Umbilical cord (tissue), 2 donors: ENCODE results near the gene ITGB1.

GRCh38 chr10:31961123-31962165, 32.8 kb upstream of the ARHGAP12 start:
- RAMPAGE, long total RNA = no peak

- RAMPAGE, long total RNA = no peak
Measured at GRCh38 chr10:32028213-32029033, 27.8 kb downstream of the KIF5B start.

DNA sequence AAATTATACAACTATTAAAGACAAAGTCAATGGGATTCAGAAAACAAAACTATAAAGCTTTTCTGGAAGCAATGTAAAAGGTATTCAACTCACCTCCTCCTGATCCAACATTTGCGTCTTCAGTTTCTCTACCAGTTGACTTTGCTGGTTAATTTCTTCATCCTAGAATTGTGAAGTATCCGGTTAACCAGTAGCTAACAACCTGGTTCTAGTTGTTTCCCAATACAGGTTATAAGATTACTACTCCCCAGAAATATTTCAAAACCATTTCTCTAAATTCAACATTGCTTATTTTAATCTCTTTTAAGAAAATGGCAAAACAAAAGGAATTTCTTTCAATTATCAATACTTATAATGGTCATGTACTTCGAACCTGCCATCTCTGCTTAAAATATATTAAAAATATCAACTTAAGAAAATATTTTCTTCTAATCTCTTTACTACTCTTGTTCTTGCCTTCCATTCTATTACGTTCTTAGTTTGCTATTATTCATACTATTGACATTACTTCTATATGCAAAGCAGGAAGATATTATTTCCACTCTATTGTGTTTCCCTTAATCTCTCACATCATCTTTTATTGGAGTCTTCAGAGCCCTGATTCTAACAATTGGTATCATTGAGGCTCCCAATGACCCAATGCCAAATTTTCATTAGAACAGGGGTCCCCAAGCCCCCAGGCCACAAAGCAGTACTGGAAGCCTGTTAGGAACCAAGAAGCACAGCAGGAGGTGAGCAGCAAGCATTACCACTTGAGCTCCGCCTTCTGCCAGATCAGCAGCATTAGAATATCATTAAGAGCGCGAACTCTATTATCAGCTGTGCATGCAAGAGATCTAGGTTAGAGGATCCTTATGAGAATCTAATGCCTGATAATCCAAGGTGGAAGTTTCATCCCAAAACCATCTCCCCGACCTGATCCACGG, 23.3 kb downstream of the KIF5B start:
- RAMPAGE, long total RNA = no peak

DNA sequence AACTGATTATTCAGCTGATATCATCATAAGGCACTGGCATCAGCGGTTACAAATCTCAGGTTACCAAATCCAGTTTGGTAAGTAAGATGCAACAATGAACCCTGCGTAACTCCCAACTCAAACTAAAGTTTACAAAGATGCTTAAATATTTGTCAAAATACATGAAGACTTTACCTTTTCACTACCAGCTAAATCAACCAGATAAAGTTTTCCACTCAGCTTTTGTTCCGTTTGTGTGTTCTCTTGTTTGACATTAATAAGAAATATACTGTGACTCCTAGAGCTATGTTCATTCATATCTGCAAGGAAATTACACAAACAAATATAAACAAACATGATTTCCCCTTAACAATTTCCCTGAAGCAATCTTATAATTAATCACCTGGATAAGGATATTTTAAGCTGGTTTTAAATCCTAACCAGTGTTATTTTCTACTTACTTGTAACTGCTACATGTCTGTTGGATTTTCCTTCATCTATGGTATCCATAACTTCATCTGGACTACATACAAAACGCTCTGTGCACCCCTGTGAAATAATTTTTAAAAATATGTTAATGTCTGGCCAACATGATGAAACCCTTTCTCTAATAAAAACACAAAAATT, 19.0 kb downstream of the KIF5B start:
- RAMPAGE, long total RNA = no peak

DNA sequence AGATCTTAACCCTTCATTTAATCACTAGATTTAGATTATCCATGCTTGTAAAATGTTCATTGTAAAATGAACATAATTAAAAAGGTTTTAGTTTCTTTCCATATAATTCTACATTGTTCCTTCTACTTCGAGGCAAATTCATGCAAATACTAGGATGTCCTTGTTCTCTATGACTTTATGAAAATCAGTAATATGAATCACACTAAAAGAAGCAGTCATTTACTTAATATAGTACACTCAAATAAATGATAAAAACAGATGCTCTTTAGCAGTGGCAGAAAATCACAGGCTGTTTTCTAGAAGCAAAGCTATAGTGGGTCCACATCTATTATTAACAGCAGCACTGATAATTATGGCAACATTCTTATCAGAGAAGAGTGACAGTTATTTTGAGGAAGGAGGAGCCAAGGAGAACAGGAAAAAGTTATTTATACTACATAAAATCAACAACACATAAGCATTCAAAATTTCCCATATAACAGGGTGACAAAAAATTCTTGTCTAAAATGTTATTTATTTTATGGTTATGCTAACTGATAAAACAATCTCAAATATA, 16.5 kb downstream of the KIF5B start:
- RAMPAGE, long total RNA = no peak

DNA sequence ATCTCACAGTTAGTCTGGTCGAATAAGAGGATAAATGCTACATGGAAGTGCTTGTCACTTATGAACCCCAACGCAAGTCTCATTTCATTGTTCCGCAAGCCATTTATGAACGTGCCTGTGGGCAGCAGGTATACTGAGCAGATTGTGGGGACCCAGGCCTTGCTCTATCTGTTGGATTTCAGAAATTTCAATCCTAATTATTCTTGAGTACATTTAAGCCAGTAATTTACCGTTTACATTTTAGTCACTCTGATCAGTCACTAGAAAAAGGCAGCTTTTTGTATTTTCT, 80.7 kb downstream of the EPC1 start:
- RAMPAGE, long total RNA = no peak

GRCh38 chr10:32266975-32267954, 79.7 kb downstream of the EPC1 start:
- RAMPAGE, long total RNA = no peak

DNA sequence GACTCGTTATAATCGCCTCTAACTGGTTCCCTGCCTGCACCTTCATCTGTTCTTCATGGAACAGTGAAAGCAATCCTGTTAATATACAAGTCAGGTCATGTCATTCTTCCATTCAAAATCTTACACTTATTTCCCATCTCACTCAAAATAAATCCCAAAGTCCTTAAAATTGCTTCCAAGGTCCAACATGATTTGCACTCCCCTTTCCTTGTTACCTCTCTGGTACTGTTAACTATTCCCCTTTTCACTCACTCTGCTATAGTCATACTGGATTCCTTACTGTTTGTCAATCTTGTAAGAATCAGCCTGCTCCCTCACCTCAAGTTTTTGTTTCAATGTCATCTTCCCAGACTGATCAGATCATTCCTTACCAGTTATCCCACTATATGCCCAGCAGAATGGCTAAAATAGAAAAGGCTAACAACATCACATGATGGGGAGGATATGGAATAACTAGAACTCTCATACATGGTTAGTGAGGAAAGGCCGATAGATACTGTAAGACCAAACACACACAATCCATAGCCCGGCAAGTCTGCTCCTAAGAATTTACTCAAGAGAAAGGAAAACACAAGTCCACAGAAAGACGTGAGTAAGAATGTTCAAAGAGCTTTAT, 31.1 kb downstream of the EPC1 start:
- RAMPAGE, long total RNA = no peak

DNA sequence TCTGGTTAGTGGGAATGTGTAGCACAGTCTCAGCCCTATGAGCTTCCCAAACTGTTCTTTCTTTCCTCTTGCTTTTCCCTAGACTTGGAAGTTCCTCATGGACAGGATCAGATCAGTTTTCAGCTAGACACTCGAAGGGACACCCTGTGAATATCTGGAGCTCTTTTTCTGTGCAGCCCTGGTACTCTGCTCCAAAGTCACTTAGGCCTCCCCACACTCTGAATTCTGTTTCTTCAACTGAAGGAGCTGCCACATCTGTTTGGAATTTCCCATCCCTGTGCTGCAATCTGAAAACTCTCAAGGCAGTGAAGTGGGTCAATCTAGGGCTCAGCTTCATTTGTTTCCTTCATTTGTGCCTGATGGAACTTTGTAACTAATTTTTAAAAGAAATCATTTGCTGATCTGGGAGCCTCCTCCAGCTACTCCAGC, 9.7 kb downstream of the EPC1 start:
- RAMPAGE, long total RNA = no peak

DNA sequence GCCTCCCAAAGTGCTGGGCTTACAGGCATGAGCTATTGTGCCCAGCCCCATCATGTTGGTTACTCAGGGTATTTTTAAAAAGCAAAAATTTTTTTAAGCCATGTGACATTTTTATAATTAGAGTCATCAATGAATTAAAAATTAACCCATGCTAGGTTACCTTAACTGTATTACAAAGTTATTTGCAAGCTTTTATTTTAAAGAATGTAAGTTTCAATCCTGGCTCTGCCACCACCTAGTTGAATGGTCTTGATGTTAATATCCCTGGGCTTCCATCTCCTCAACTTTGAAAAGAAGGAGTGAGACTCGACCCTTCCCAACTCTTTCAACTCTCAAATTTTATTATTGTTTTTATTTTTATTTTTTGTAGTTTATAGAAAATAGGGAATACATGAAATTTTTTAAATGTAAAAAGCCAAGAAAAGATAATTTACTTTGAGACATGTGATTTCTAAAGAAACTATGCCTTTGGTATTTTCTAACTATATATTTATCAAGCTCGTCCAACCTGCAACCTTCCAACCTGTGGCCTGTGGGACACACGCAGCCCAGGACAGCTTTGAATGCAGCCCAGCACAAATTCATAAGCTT, 17.4 kb upstream of the EPC1 start:
- RAMPAGE, long total RNA = no peak

DNA sequence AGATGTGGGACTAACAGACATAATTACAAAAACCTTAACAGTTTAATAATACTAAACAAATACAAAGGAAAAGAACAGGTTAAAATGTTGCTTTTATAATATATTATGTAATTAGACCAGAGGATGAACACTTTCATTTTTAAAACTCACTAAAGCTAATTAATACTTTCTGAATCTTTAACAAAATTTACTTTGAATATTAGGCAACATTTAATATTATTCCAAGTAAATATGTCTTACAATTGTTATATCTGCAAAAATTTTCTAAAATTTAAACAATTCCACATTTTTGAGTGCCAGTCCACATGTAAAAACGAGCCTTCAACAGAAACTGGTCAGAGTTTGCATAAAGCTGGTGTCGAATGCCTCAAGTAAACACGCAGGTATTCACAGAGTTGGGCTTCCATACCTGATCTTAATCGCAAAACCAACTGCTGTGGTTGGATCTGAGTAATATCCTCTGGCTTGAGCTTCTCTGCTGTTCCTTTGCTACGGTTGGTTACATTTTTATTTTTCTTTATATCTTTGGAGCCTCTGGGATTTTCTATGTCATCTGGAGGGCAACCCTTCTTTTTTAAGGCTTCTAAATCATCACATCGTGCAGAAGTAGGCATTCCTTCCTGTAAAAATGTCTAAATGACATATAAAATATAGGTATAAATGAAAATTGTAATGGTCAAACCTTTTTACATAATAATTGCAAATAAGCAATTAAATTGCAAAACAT, 28.5 kb downstream of the ITGB1 start:
- RAMPAGE, long total RNA = no peak

GRCh38 chr10:32953300-32954235, 4.5 kb downstream of the ITGB1 start:
- RAMPAGE, long total RNA = no peak

- RAMPAGE, long total RNA = no peak
Measured at GRCh38 chr10:32954864-32955823, 2.9 kb downstream of the ITGB1 start.

- RAMPAGE, long total RNA = start-site peak on the minus strand at chr10:32958188-32958251, 2,816 and 2,663 reads in 2 replicates; start-site peak on the plus strand at chr10:32958460-32958522, 11 and 8 reads in 2 replicates
Measured at GRCh38 chr10:32957985-32959038, at the start of gene ITGB1. TSS of gene ITGB1 (minus strand) at chr10:32958230.

DNA sequence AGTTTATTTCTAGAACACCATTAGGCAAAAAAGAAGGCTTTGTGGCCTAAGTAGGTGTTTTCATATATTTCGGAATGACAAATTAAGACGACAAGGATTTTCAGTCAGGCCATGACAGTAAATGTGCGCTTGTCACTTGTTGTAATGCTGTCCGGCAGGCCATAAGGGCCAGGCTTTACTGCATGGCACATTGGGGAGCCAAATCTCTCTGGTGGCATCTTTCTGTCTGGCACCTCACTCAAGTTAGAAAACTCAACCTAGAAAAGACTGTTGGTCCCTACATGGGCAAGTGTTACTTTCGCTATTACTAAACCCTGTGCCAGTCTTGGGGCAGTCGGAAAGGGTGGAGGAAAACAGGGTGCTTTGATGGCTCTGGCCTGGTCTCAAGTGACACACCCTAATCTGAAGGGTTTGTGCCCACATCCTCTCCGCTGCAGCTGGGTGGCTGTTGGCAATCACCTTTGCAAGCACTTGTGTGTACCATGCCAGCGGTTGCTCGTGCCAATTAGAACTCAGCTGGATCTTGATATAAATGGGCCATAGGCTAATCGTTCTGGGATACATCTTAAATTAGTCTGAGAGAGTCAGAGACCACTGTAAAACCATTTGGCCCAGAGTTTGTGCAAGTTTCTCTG, 159.7 kb upstream of the ITGB1 start:
- RAMPAGE, long total RNA = no peak

- RAMPAGE, long total RNA = no peak
Measured at GRCh38 chr10:33133922-33134784, 176.1 kb upstream of the ITGB1 start.

DNA sequence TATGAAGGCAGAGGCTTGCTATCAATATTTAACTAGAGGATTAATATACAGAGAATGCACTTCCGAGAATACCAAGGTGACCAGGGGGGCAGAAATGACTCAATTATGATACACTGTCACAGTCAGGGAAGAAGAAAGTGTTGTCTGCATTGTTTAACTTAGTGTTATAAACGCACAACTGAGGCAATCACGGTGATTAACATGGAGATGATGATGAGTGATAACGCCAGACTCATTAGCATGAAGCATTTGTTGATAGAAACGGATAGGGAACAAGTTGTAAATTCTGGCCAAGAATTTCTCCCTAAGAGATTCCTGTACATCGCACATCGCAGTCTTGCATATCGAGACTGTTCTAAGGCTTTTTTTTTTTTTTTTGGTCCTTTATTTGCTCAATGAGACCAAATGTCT, 178.2 kb downstream of the NRP1 start:
- RAMPAGE, long total RNA = no peak

GRCh38 chr10:33178171-33179039, 156.1 kb downstream of the NRP1 start:
- RAMPAGE, long total RNA = no peak

- RAMPAGE, long total RNA = no peak
Measured at GRCh38 chr10:33191236-33191483, 143.3 kb downstream of the NRP1 start.

DNA sequence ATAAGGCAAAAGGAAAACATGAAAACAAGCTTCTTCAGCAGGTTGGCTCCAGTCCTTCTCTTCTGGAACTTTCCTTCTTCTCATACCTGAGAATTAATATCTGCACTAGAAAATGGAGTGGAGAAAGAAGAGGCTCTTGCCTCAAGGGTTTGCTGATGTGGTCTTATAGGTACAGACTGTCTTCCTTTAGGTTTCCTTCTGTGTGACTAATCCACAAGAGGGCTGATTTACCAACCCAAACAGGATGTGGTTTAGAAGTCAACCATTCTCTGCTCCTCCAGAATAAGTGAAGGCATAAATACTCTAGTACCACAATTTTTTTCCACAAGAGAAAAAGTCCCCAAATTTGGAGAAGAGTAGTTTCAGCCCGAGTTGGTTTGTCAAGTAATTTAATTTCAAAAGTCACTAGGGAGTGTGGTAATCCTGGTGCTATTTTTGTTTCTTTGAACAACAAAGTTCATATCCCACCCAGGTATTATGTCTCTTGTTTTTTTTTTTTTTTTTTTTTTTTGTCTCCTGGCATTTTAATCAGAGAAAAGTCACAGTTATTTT, 85.8 kb downstream of the NRP1 start:
- RAMPAGE, long total RNA = no peak